Neuron (in vitro differentiated cells): ENCODE measurements around a stretch of chr1.

DNA sequence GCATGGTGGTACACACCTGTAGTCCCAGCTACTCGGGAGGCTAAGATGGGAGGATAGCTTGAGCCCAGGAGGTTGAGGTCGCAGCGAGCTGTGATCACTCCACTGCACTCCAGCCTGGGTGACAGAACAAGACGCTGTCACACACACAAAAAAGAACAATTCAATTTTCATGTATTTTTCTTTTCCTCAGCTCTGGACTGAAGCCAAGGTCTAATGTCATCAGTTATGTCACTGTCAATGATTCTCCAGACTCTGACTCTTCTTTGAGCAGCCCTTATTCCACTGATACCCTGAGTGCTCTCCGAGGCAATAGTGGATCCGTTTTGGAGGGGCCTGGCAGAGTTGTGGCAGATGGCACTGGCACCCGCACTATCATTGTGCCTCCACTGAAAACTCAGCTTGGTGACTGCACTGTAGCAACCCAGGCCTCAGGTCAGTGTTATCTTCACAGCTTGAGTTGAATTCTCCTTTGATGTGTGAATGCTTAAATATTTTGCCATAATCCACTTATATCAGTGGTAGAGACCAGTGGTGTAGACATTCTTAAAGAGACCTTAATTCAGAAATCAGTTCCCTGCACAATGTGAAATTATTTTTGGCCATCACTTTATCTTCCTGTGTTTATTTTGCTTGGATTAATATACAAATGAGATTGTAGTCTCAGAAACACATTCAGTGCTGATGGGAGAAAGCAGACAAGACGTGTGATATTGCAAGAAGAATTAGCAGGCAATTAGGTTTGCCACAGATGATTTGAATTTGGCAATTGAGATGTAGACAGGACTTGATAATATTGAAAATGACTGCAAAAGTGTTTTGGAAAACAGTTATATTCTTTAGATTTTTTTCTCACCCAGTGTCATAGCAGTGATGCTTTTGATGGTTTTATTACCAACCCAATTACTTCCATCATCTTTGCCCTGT, 9.2 kb upstream of the OLFML3 start:
- PRO-cap, result no peak

DNA sequence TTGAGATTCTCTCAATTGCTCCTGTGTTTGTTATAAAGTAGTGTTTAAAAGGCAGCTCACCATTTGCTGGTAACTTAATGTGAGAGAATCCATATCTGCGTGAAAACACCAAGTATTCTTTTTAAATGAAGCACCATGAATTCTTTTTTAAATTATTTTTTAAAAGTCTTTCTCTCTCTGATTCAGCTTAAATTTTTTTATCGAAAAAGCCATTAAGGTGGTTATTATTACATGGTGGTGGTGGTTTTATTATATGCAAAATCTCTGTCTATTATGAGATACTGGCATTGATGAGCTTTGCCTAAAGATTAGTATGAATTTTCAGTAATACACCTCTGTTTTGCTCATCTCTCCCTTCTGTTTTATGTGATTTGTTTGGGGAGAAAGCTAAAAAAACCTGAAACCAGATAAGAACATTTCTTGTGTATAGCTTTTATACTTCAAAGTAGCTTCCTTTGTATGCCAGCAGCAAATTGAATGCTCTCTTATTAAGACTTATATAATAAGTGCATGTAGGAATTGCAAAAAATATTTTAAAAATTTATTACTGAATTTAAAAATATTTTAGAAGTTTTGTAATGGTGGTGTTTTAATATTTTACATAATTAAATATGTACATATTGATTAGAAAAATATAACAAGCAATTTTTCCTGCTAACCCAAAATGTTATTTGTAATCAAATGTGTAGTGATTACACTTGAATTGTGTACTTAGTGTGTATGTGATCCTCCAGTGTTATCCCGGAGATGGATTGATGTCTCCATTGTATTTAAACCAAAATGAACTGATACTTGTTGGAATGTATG, 4.9 kb upstream of the OLFML3 start:
- PRO-cap, result no peak

- PRO-cap, result no peak
Measured at GRCh38 chr1:114117674-114117949, 36.1 kb downstream of the SYT6 start.

GRCh38 chr1:114425333-114425880, 85.6 kb downstream of the TRIM33 start:
- PRO-cap, result no peak

GRCh38 chr1:114717402-114718195, 1.0 kb upstream of the NRAS start:
- PRO-cap, result no peak

- PRO-cap, result no peak
Measured at GRCh38 chr1:114723657-114724182, 7.1 kb upstream of the NRAS start.

DNA sequence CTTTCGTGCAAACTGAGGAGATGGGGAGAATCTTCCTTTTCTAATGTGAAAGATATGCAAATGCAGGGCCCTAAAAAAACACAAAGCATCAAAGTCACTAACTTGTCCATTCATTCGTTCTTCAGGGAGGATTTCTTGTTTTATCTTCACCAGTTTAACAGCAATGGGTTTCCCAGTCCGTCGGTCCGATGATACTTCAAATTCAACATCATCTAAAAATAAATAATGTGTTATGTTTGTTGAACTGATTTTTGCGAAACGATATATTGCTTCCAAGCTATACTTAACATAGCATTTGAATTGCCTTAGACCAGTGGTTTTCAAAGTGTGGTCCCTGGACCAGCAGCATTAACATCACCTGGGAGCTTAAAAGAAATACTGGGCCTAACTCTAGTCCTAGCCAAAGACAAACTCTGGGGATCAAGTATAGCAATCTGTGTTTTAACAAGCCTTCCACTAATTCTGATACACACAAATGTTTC, 19.9 kb downstream of the CSDE1 start:
- PRO-cap, result no peak

GRCh38 chr1:114752438-114753703, 4.9 kb downstream of the CSDE1 start:
- PRO-cap, result no peak

- PRO-cap, result no peak
Measured at GRCh38 chr1:115134215-115134653, 44.9 kb upstream of the TSPAN2 start.

DNA sequence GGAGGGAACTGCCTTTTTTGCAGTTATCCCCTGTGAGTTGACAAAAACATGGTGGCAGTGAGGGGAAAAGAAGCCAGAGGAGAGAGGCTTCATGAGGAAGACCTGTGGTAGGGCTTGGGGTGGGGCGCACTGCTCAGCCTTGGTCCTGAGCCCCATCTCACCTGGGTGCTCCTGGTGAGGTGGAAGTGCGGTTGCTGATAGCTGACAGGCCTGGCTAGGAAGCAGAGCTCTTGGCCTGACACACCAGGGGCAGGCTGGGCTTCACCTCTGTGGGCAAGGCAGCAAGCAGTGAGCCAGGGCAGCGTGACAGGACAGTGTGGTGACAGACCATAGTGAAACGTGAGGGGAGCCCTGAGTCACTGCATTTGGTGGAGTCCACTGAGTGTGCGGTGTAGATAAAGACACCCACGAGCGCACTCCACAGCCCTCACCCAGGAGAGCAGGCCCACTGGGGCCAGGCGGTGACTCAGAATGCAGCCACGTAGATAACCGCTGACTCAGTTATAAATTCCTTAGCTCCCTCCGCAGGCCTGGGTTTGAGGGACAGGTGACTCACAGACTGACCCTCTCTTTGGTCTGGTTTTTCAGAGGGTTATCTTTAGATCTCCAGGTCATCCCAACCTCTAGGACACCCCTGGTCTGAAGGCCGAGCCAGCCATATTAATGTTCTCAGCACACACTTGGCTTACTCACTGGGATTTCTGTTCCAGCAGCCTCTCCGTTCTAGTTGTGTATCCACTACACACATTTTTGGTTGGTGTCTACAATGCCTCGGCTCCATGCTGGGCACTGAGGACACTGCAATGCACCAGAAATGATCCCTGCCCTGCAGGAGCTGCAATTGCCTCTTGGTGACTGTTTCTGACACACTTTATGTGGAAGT, 90.1 kb upstream of the TSPAN2 start:
- PRO-cap, result no peak

- PRO-cap, result no peak
Measured at GRCh38 chr1:115266521-115267161, 71.4 kb downstream of the NGF start.

- PRO-cap, result no peak
Measured at GRCh38 chr1:115283931-115284652, 54.0 kb downstream of the NGF start.

- PRO-cap, result bidirectional peak, plus-strand start at chr1:115642510, minus-strand start at chr1:115642430; unidirectional peak, minus-strand start at chr1:115642881
Measured at GRCh38 chr1:115642329-115643172, 781 bp downstream of the VANGL1 start.

DNA sequence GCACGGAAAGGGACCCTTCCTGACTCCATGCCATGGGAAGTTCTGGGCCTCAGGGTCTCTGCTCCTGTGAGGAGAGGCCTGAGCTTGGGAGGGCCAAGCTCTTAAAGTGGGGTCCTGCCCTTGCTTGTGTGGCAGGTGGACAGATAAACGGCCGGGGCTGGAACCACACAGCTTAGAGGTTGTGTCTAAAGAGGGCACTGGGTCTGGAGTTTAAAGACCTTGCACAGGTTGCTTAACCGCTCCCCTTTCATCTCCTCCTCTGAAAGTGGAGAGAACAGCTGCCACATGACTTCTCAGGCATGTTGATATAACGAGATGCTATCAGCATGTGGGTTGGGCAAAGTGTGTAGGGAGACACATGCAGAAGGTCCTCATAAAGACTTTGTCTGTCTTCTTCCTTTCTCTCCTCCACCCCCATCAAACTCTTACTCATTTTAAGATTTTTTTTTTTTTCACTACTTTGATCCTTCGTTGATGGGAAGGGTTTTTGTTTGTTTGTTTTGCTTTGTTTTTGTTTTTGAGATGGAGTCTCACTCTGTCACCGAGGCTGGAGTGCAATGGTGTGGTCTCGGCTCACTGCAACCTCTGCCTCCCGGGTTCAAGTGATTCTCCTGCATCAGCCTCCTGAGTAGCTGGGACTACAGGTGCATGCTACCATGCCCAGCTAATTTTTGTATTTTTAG, 57.2 kb downstream of the CASQ2 start:
- PRO-cap, result no peak

- PRO-cap, result no peak
Measured at GRCh38 chr1:115748326-115748784, 20.2 kb downstream of the CASQ2 start.

DNA sequence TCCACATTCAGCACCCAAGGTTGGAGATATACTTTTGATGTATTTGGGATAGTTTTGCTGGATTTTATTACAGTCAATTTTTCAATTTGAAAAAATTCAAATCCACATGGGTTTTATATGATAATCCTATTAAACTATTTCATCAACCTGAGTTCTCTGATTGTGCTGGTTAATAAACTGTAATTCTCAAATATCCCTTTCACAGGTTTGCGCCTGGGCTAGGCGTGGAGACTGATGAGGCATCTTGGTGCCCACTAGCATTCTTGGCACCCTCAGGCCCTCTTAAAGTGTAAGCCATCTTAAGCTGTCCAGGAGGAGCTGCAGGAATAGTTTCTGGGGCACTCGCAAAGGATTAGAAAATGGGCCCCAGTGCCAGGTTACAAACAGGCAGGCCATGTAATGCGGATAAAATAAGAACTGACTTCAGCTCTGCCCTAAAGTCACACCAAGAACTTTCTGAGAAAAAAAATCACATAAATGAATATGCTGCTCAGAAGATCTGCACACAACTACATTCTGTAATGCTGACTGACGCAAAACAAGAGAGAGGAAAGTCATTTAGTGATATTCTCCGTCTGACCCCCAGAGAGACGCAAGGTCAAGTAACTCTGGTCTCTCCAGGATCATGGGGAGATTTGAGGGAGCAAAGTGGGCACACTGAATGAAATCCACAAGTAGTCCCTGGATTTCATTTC, 1.1 kb downstream of the CASQ2 start:
- PRO-cap, result no peak

DNA sequence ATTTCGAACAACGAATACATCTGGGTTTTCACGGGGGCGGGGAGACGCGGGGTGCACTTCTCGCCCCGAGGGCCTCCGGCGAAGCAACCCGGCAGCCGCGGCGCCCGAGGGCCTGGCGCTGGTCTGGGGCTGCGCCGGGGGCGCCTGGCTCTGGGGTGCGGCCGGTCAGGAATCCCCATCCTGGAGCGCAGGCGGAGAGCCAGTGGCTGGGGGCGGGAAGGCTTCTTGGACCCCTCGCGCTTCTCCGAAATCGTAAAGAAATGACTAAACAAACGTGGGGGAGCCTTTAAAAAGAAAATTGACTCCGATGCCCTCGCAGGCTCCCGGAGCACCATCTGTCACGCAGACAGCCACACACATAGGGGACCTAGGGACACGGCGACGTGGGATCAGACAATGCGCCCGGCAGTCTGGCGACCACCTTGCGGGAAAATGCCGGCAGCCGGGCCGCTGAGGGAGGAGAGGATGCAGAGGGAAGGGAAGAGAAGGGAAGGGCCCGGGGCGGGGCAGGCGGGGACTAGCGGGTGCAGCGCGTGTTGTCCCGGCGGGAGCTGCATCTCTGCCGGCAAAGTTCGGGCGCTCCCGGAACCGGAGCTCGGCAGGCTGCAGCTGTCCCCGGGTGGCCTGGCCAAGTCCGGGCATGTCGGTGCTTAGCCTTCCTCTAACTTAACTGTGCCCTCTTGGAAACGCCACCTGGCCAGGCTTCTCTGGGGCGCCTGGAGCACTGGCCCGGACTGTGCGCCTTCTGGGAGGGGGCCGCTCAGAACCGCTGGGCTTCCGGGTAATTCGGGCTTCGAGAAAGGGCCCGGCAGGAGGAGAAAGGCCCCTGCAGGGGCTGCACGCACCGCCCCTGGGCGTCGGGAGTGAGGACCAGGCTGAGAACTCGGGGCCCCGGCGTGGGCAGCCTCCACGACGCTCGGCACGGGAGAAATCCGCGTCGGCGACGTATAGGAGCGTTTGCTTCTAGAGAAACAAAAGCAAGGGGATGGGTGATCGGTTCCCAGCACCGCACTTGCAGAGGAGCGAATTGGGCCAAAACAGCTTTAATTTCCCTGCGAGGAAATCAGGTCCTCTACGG, 1.8 kb downstream of the NHLH2 start:
- PRO-cap, result bidirectional peak, plus-strand start at position 408 of the sequence, minus-strand start at position 261 of the sequence; bidirectional peak, plus-strand start at position 911 of the sequence, minus-strand start at position 909 of the sequence

DNA sequence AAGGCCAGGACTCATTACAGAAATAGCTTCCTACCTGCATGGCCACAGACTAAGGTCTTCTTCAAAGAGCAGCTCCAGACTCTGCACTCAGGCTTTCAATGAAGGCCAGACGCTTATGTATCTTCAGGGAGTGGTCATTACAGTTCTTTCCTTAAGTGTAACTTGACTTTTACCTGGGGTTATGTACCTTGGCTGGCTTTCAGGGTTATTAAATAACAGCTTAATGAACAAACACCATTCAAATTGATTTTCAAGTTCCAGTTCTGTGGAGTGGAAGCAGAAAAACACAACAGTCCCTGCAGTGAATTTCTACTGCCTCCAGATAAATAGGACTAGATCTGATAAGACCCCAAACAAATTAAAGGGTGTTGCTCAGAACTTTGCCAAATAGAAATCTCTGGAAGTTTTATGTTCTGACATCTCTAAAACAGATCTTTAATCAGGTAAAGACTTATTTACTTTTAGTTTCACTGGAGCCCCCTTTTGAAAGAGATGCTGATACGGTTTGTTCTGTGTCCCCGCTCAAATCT, 23.6 kb upstream of the SLC22A15 start:
- PRO-cap, result no peak

- PRO-cap, result no peak
Measured at GRCh38 chr1:116330041-116331357, 42.5 kb upstream of the ATP1A1 start.

DNA sequence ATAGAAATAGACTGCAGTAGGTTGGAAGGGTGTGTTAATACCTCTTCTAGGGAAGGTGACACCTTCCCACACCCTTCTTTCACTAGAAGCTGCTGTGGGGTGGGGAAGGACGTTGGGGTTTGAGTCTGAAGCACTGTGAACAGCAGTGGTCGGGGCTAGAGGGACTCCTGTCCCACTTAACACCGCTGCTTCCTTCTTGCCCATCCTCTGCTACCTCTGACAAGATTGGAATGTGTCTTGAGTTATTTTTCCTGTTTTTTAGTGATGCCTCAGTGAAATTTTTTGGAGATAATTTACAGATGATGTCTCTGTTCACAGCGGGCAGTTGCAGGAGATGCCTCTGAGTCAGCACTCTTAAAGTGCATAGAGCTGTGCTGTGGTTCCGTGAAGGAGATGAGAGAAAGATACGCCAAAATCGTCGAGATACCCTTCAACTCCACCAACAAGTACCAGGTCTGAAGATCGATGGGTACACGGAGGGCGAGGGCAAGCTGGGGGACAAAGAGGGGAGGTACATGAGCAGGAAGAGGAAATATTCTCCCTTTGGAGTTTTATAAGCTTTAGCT, 19.6 kb downstream of the ATP1A1 start:
- PRO-cap, result no peak